ENCODE measurements around a stretch of chr10.

DNA sequence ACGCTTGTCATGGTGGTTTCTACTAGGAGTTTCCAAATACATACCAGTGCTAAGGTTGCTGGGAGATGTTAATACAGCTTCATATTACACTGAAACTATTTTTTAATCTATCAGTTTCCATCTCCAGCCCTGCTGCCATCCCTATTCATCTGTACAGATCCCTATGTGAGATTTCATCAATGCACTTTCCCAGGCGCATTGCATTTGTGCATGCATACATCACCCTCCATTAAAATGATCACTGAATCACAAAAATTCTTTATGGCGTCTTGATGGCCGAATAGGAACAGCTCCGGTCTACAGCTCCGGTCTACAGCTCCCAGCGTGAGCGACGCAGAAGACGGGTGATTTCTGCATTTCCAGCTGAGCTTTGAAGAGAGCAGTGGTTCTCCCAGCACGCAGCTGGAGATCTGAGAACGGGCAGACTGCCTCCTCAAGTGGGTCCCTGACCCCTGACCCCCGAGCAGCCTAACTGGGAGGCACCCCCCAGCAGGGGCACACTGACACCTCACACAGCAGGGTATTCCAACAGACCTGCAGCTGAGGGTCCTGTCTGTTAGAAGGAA lies 273.6 kb downstream of the SFMBT2 start:
- PRO-cap, 2 experiments = no peak in any of the 2 experiments

DNA sequence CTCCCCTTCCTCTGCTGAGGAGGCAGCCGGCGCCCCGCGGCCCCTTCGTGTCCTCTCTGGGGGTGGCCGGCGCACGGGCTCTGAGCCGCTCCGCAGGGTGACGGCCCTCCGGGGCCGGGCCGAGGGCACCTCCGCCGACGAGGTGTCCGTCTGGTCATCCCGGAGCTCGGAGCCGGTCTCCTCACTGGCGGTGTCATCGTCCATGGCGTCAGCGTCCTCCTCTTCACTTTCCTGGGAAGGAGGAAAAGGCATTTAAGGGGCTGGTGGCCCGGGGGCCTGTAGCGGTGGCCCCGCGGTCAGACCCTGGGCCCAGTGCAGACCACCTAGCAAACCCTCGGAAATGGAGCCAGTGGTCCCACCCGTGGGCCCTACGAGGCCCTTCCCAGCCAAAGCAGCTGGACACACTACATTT lies 238.9 kb downstream of the SFMBT2 start:
- PRO-cap, 2 experiments = no peak in any of the 2 experiments

DNA sequence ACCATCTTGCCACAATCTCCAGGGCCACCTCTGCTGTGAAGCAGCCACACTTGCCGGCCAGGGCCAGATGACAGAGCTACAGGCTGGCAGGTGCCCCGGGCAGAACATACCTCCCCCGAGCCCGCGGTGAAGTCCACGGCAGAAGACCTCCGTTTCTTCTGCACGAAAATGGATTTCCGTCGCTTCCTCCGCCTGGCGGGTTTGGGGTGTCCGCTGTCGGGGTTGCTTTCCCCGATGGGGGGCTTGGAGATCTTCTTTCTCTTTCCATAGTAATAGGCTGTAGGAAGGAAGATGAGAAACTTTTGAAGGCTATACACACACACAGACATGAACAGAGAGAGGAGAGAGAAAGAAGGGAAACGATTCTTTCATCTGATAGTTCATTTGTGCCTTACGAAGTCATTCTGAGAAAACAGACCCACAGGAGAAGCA lies 238.4 kb downstream of the SFMBT2 start:
- PRO-cap, 2 experiments = no peak in any of the 2 experiments

- PRO-cap, 2 experiments = no peak in any of the 2 experiments
Observed at GRCh38 chr10:7337418-7338179, 73.2 kb downstream of the SFMBT2 start.

DNA sequence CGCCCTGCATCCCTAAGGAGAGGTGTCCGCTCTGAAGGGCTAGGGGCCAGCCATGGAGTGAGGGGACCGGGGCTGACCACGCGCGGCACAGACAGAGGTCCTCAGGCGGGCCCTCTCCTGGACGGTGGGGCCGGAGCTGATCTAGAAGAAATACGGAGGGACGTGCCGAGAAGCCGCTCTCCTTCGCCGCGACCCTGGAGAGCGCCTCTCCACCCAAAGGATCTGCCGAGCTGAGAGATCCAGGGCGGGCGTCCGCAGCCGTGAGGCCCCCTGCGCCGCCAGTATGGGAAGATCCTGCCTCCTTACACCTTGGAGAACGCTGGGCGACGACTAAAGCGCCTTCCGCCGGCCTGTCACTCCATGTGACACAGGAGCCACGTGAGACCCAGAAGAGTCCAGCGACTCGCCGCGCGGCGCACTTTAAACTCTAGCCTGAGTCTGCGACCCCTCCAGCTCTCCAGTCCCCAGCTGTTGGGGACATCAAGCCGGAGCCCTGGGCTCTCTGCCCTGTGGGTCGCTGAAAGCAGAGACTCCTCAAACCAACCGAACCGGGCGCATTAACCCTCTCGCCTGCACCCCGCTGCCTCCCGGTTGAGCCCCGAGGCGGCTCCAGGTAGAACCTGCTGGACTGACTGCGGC lies 1.5 kb upstream of the SFMBT2 start:
- PRO-cap, 2 experiments = peak in 1 of 2 experiments; most common plus-strand start position 423 of the sequence (in 1); most common minus-strand start position 332 of the sequence (in 1)

DNA sequence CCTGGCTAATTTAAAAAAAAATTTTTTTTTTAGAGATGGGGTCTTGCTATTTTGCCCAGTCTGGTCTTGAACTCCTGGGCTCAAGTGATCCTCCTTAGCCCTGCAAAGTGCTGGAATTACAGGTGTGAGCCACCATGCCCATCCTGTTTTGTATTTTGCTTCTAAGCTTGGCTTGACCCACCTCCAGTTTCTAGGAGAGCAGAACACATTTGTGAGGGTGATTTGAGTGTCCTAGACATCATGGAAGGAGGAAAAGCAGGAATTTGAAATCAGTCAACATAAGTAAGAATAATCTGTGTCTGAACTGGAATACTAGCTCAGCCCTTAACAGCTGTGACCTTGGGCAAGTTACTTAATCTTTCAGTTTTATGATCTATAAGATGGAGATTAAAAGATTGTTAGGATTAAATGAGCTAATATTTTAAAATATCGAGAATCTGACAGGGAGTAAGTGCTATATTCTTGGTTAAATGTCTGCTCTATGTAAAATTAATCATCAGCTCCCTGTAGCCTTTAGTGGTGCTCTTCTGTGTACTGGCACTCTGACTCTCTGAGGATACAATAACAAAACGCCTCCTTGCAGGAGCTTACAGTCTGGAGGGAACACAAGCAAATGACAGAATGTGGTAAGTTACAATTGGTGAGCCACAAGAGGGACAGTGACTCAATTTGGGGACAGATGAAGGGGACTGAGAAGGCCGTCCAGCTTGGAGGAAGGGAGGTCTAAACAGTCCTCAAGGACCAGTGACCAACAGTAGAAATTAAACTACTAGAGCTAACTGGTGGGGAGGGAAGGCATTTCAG lies 9.1 kb upstream of the TAF3 start:
- PRO-cap, 2 experiments = no peak in any of the 2 experiments

- PRO-cap, 2 experiments = no peak in any of the 2 experiments
Observed at GRCh38 chr10:7854751-7855710, 36.7 kb downstream of the TAF3 start.

GRCh38 chr10:7879795-7880518 lies 61.7 kb downstream of the TAF3 start:
- PRO-cap, 2 experiments = no peak in any of the 2 experiments

DNA sequence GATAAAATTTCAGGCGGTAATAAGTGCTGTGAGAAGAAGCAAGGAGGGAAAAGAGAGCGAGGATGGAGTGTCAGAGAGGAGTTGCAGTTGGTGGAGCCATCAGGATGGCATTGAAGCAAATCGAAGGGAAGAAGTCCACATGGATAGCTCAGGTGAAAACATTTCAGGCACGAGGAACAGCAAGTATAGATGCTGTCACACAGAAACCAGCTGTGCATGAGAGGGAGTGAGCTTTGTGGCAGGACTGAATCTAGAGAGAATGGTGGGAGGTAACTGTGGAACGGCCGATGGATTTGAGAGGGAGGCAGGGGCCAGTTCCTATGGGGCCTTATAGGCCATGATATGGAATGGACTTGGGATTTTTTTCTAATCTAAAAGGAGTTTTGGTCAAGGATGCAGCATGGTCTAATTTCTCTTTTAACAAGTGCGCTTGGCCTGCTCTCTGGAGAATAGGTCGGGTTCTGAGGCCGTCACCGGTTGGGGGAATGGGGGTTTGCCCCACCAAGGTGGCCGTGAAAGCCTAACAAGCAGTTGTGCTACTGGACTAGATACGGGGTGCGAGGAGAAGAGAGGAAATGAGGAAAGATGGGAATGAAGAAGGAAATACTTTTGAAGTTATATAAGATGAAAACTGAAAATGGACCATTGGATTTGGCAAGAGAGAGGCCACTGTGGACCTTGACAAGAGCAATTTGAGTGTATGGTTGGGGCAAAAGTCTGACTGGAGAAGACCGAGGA lies 99.0 kb downstream of the TAF3 start:
- PRO-cap, 2 experiments = no peak in any of the 2 experiments

GRCh38 chr10:8061057-8062126 lies 6.9 kb downstream of the GATA3 start:
- PRO-cap, 2 experiments = no peak in any of the 2 experiments

GRCh38 chr10:8435140-8435903 lies 380.8 kb downstream of the GATA3 start:
- PRO-cap, 2 experiments = no peak in any of the 2 experiments

DNA sequence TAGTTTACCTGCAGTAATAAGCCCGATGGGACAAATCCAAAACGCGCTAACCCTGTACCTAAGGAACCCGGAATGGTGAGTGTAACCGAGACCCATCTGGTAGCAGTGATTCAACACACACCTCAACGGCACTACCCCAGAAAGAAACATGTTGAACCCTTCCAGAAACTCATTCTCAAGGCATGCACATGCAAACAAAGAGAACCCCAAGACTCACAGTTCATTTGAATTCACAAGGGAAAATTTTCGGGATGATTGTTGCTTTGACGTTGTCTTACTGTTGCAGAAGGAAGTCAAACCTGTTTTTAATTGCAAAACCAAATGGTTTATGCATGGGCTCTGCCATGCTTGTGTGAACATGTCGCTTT lies 539.6 kb downstream of the GATA3 start:
- PRO-cap, 2 experiments = no peak in any of the 2 experiments

- PRO-cap, 2 experiments = no peak in any of the 2 experiments
Observed at GRCh38 chr10:8776805-8777277, 722.4 kb downstream of the GATA3 start.

GRCh38 chr10:8969910-8970458 lies 915.5 kb downstream of the GATA3 start:
- PRO-cap, 2 experiments = no peak in any of the 2 experiments

DNA sequence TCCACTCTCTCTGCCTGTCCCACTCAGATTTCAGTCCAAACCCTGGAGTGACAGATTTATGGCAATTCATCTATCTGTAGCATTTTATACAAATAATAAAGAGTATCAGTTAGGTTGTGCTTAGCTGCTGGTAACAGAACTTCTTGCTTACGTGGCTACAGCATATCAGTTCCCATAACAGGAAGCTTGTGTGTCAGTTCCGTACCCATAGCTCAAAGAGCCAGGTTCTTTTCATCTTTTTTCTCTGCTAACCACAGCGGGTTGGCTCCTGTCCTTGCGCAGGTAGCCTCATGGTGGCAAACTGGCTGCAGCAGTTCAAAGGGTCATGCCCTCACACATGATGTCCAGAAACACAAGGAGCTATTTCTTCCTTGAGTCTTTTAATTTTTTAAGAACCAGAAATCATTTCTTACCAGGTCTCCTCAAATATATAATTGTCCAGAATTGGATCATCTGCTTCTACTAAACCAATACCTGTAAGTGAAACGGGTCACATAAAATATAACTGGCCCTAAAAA lies 1041.8 kb downstream of the GATA3 start:
- PRO-cap, 2 experiments = no peak in any of the 2 experiments

DNA sequence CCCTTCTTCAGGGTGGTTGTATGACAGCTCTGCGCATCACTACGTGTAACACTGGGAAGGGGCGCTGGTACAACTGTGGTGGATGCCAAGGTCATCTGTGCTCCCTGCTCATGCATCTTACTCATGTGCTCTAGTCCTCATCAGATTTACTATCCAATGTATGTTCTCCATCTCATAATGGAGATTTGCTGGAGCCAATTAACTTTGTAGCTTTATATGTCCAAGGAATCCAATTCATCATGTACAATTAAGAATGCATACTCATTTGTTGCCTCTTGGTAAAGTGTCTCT lies 1261.8 kb upstream of the CELF2 start:
- PRO-cap, 2 experiments = no peak in any of the 2 experiments

- PRO-cap, 2 experiments = no peak in any of the 2 experiments
Observed at GRCh38 chr10:10650758-10651185, 366.9 kb upstream of the CELF2 start.

DNA sequence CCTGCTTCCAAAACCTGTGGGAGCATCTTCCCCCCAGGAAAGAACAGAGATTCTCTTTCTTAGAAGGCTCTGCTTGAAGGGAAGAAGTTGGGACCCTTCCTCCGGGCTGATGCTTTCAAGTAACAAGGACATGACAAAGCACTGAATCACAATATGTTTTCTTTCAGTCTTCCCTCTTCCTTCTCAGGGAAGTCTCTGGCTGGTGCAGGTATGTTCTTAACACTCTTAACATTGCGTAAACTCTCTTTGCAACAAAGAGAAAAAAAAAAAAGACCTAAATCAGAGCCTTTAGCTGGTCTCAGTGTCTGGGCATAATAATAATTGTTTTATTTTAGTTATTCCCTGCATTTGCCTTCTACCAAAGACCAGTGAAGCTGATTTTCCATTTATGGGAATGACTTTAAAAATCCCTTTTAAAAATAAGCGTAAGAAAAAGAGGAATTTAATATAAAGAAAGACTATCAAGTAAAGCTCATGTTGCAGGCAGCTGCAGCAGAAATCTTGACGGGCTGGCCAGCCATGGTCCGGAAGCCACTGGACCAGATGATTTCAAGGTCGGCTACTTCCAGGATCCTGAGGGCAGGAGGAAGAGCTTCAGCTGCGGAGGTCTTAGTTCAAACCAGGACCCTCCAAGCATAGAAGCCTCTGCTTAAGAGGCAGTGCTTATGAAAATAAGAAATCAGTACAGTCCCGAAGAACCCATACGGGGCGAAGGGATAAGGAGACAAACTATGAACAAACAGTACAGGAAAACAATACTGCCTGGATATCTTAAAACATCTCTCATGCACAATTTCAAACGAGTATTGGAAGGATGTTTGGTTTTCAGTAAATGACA lies 220.3 kb upstream of the CELF2 start:
- PRO-cap, 2 experiments = no peak in any of the 2 experiments

DNA sequence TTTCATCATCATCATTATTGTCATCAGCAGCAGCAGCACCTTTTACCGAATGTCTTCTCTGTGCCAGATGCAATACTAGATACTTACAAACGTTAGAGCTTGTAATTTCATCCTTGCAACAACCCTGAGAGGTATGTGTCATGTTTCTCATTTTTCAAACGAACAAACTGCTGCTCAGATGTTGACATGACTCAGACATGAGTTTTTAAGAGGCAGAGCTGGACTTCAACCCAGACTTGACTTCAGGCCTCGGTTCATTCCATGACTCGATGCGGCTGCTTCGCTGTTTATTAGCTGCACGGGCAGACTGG lies 126.3 kb upstream of the CELF2 start:
- PRO-cap, 2 experiments = no peak in any of the 2 experiments

DNA sequence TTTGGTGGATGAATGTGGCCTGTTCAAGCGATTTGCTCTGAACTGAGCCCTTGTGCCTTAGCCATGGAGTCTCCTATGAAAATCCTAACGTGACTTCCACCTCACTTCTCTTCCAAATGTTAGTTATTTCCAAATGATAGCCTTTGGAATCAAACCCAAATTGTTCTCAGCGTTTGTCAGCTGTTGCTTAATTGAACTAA lies 2.3 kb downstream of the CELF2 start:
- PRO-cap, 2 experiments = no peak in any of the 2 experiments

All from cerebral cortex (tissue), 2 donors.